Endodermal cell (in vitro differentiated cells): ENCODE results near the genes SLC29A2, KDM2A and GRK2.

DNA sequence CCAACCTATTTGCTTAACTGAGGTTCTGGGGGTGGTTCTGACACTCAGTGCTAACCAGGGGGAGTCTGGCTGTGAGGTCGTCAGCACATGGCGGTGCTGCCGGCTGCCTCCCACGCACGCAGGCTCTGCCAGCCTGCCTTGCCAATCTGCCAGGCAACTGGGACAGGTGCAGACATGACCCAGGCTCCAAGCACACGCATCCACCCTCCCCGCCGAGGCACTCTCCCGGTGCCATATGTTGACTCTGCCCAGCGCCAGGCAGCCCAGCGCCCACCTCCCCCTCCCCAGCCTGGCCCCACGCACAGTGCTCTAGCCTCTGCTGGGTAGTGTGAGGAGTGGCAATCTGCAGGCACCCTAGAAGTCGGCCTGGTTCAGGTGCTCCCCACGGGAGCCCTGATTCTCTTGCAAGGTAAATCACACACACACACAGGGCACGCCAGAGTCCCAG, 687 bp upstream of the RIN1 start:
- PRO-cap, result no peak

DNA sequence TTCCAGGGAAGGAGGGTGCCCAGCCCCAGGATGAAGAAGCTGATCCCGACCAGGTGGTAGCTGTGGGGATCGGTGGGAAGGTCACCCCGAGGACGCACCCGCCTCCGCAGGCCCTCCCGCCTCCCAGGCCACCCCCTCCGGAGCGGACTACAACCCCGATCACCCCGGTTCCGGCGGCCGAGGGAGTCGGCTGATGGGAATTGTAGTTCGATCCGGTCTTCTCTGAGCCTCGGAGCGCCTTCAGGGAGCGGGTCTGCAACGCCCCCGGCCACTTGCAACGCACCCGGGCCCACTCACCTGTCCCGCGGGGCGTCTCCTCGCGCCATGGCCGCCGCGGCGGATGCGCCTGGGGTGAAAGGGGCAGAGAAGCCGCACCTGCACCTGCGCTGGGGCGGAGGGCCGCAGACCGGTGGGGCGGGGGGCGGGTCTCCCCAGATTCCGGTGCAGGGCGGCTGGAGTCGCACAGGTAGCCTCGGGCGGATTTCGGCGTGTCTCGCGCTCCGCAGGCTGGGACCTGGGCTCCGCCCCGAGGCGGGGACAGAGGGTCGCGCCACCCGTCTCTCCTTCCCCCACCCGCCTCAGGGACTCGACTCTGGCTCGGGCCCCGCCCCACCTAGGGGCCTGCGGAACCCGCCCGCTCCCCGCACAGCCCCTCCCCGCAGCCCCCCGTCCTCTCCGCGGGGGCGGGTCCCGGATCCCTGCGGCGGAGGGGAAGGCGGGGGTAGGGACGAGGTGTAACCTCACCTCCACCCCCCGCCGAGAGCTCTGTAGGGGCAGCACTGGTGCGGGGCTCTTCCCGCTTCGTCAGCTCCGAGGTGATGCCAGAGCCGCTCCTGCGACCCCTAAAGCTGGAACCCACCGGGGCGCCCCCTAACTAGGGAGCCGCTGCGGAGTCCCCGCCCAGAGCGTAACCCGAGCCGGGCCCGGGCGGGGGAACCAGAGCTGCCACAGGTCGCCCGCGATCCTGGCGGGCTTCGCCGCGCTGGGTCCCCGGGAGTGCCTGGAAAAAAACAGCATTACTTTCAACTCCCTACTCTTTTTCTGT, at the start of gene SLC29A2:
TSS of gene SLC29A2 (minus strand) at position 495 of the 1,045 bp plus-strand sequence.
- PRO-cap, result bidirectional peak, plus-strand start at position 589 of the sequence, minus-strand start at position 495 of the sequence; bidirectional peak, plus-strand start at position 796 of the sequence, minus-strand start at position 844 of the sequence; bidirectional peak, plus-strand start at position 939 of the sequence, minus-strand start at position 1,002 of the sequence

DNA sequence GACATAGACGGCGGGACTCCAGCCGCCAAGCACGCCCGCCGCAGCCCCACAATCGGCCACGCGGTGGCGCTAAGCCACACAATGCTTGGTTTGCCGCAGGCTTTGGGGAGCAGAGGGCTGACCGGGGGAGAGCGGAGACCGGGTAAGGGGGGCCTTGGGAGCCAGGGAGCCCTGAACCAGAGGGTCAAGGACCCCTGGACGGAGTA, 12.4 kb upstream of the NPAS4 start:
- PRO-cap, result no peak

DNA sequence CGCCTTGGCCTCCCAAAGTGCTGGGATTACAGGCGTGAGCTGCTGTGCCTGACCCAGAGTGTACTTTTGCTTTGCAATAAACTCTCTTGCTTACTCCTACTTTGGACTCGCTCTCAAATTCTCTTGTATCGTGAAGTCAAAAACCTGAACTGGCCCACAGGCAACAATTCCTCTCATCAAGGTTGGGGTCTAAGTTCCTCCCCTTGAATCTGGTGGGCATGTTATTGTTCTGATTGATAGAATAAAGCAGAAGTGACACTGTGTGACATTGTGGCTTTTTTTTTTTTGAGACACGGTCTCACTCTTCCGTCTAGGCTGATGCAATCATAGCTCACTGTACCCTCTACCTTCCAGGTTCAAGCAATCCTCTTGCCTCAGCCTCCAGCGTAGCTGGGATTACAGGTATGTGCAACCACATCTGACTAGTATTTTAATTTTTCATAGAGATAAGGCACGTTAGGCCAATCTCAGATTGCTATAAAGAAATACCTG, 8.9 kb upstream of the PELI3 start:
- PRO-cap, result no peak

- PRO-cap, result no peak
Measured at GRCh38 chr11:66465378-66465903, 1.3 kb upstream of the PELI3 start.

- PRO-cap, result bidirectional peak, plus-strand start at chr11:66617164, minus-strand start at chr11:66617006
Measured at GRCh38 chr11:66616720-66617786, 623 bp downstream of the RBM14 start.

DNA sequence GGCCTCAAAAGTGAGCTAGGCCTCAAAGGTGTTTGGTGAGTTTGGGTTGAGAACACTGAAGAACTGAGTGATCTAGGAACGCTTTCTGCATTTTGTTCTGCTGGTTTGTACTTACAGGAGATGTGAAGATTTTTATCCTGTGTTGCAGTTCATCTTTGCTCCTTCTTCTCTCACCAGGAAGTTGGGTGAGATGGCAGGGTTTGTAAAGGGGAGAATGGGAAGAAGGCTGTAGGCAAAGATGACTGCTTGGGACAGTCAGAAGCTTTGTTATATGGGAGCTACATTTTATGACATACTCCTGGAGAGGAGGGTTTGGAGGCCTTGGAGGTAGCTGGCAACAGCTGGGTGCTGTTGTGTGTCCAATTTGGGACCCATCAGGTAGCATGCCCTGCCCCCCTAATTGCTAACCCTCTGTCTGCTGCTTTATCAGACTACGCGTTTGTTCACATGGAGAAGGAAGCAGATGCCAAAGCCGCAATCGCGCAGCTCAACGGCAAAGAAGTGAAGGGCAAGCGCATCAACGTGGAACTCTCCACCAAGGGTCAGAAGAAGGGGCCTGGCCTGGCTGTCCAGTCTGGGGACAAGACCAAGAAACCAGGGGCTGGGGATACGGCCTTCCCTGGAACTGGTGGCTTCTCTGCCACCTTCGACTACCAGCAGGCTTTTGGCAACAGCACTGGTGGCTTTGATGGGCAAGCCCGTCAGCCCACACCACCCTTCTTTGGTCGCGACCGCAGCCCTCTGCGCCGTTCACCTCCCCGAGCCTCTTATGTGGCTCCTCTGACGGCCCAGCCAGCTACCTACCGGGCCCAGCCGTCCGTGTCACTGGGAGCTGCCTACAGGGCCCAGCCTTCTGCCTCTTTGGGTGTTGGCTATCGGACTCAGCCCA, 7.6 kb downstream of the RBM14 start:
- PRO-cap, result no peak

- PRO-cap, result no peak
Measured at GRCh38 chr11:66665759-66667192, 11.4 kb downstream of the RBM4B start.

GRCh38 chr11:66701640-66702098, 24.0 kb upstream of the RBM4B start:
- PRO-cap, result no peak

- PRO-cap, result no peak
Measured at GRCh38 chr11:66704656-66705545, 24.1 kb downstream of the SPTBN2 start.

DNA sequence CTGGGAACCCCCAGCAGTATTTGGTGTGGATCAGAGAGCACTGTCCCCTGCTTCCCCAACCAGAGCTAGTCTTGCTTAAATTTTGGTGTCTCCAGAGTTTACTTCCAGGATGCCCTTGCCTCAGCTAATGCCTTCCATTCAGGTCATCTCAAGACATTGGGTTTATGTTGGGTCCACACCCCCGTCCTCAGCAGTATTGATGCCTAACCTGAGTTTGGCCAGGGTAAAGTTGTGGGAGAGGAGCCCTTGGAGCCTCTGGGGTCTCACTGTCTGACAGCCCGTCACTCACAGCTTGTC, 1.3 kb downstream of the RCE1 start:
- PRO-cap, result no peak

GRCh38 chr11:66857580-66858243, 848 bp downstream of the LRFN4 start:
- PRO-cap, result unidirectional peak, minus-strand start at chr11:66857619

DNA sequence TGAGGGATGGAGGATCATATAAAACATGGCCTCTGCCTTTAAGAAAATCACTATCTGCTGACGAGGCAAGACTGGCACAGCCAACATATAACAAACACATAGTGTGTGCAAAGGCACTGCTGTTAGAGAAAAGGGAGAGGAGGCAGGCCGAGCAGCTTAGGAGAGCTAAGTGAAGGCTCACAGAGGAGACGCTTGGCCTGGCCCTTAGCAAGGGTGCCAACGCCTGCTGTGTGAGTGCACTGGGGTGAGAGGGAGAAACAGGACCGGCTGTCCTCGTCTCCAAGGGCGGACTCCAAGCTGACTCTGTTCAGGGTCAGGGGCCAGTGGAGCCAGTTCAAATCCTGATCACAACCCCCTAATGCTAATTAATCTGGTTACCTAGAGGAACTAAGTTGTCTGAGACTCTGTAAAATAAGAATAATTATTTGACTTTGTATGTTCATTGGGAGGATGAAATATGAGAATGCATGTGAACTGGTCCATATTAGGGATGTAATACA, 48.3 kb downstream of the LRFN4 start:
- PRO-cap, result no peak

GRCh38 chr11:66989347-66989932, 14.3 kb downstream of the C11orf86 start:
- PRO-cap, result no peak

DNA sequence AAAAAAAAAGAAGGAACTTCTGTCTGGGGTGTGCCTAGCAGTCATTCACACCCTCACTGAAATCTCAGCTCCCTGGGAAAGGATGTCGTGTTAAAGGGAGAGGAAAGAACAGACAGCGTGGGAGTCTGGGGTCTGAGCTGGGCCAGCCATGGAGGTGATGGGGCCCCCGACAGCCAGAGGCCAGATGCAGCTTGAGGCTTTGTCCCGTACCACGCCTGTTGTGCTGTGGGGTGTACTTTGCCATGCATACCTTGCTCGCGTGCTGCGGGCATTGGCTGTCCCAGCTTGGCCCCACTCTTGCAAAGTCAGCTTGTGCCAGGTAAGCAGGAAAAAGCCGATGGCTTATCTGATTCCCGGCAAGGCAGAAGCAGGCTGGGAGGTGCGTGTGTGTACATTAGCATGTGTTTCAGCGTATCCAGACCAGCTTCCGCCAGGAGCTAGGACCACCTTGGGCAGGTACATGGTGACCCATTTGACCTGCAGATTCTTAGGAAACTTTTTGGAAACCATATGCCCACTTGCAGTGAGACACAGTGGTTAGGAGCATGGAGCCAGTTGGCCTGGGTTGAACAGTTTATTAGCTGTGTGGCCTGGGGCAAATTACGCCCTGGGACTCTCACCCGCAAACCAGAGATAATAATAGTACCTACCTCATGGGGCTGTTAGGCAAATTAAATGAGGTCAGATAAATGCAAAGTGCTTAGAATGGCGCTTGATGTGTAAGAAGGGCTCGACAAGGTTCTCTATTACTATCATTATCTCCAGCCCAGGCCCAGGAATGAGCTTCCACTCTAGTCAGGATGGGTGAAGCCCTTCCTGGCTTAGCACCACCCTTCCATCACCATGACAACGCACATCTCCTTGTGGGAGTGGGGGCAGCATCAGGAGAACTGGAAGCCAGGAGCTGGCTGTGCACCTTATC, 4.8 kb downstream of the SYT12 start:
- PRO-cap, result no peak

DNA sequence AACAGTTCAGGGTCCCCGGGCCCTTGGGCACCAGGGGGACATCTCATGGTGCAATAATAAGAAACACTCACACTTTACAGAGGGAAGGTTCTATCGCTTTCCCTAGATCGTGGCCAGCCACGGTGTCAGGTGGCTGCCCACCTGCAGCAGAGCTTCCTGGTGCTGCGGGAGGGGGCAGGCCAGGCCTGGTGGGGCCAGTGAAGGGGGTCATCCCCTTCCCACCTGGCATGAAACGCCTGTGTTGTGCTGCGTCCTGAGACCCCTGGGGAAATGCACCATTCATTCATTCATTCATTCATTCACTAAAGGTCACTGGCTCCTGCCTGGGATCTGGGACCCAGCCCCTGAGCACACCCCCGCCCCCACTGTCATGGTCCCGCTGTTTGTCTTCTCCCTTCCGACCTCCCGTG, 392 bp upstream of the RHOD start:
- PRO-cap, result no peak

- PRO-cap, result bidirectional peak, plus-strand start at chr11:67119267, minus-strand start at chr11:67118901
Measured at GRCh38 chr11:67118806-67119588, at the start of gene KDM2A. Gene KDM2A (plus strand): TSS chr11:67119263.

GRCh38 chr11:67228190-67228829, 38.0 kb upstream of the GRK2 start:
- PRO-cap, result no peak

- PRO-cap, result bidirectional peak, plus-strand start at chr11:67266391, minus-strand start at chr11:67266290; unidirectional peak, plus-strand start at chr11:67266391; unidirectional peak, plus-strand start at chr11:67266473; bidirectional peak, plus-strand start at chr11:67266691, minus-strand start at chr11:67266710
Measured at GRCh38 chr11:67266021-67266871, at the start of gene GRK2. Gene GRK2 (plus strand): TSS chr11:67266473.

DNA sequence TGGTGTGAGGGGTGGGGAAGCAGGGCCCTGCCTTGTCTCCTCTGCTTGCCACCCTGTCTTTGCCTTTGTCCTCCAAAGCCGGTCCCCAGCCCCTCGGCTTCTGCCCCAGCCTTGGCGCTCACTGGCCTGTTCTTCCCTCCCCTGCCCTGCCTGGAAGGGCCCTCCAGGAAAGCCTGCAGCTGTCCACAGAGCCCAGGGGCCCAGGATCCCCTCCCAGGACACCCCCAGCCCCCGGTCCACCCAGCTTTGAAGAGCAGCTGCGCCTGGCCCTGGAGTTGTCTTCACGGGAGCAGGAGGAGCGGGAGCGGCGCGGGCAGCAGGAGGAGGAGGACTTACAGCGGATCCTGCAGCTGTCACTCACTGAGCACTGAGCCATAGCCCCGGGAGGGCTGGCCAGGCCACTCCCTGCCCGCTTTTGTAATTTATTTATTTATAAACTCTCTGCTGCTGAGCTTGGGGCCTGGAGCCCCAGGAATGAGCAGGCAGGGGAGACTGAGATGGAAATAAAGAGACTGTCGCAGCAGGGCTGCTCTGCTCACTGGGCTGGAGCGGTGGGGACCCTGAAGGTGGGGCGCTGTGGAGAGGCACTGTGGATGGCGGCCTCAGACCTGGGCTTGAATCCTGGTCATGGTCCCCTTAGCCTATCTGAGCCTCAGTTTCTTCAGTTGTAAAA, 1.2 kb upstream of the SSH3 start:
- PRO-cap, result no peak